Mesangial cell (primary cell): ENCODE data around the gene TNNI2.

DNA sequence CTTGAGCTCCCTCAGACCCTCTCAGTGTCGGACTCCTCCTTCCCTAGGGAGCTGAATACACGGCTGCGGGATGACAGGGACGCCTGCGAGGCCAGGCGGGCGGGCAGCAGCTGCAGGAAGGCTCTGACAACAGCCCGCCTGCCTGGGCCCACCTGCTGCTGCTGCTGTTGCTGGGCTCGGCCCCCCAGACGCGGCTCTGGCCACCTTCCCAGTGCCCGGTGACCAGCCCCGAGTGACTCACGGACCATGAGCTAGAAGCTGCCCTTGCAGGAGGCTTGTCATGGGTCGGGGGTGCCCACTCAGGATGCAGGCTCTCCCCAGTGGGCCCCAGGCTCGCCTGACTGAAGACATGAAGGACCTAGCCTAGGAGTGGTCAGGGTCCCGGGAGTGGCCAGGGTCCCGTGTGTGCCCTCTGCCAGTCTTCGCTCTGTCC, 1.2 kb upstream of the CD151 start:
- RAMPAGE, long total RNA: no peak

- RAMPAGE, long total RNA: no peak
Observed at GRCh38 chr11:844591-845145, 2.0 kb downstream of the TSPAN4 start.

- RAMPAGE, long total RNA: no peak
Observed at GRCh38 chr11:910948-912049, 689 bp upstream of the CHID1 start.

- RAMPAGE, long total RNA: no peak
Observed at GRCh38 chr11:914609-915490, 4.2 kb upstream of the CHID1 start.

GRCh38 chr11:1010668-1011409, 25.7 kb downstream of the MUC6 start:
- RAMPAGE, long total RNA: no peak

DNA sequence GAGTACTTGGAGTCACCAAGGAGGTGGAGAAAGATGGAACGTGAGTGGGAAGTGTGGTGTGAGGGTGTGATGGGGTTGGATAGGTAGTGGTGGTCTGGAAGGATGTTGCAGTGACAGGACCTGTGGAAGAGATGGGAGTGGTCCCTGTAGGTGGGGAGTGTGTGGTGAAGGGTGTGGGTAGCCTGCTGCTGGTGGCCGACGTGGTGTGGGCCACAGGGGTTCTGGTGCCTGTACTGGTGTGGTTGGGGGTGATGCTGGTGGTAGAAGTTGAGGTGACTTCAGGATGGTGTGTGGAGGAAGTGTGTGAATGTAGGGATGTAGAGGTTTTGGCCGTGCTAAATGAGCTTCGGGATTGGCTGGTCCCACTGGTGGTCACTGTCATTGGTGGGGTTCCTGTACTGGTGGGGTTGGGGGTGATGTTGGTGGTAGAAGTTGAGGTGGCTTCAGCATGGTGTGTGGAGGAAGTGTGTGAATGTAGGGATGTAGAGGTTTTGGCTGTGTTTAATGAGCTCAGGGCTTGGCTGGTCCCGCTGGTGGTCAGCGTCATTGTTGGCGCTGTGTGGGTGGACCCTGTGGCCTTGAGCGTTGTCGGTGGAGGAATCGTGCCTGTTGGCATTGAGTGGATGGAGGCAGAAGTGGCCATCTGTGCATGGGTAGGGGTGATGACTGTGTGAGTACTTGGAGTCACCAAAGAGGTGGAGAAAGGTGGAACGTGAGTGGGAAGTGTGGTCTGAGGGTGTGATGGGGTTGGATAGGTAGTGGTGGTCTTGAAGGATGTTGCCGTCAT, 19.1 kb downstream of the MUC6 start:
- RAMPAGE, long total RNA: no peak

- RAMPAGE, long total RNA: no peak
Observed at GRCh38 chr11:1207438-1207951, 15.4 kb upstream of the MUC5B start.

GRCh38 chr11:1304317-1304751, 5.1 kb downstream of the TOLLIP start:
- RAMPAGE, long total RNA: no peak

DNA sequence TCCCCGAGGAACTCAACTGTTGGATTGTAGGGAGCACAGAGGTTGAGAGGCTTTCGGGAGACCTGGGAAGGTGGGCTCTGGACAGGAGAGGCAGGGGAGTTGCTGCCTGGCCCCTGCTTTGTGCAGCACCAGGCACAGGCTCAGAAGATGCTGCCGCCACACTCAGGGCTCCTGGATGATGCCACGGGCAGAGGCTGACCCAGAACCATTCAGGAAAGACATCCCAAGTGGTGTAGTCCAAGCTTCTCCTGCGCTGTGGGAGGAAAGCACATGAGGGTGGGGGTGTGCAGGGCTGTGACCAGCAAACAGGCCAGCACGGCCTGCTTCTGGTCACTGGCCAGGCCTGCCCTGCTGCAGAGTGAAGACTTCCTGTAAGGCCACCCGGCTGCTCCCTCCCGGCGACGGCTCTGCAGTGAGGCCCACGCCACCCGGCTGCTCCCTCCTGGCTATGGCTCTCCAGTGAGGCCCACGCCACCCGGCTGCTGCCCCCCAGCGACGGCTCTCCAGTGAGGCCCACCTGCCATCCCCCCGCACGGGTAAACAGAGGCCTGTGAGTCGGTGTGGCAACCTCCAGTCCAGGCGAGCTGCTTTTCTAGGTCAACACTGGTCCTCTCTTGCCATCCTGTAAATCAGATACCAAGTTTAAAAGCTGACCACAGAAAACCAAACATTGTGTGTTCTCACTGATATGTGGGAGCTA, 31.5 kb upstream of the BRSK2 start:
- RAMPAGE, long total RNA: no peak

DNA sequence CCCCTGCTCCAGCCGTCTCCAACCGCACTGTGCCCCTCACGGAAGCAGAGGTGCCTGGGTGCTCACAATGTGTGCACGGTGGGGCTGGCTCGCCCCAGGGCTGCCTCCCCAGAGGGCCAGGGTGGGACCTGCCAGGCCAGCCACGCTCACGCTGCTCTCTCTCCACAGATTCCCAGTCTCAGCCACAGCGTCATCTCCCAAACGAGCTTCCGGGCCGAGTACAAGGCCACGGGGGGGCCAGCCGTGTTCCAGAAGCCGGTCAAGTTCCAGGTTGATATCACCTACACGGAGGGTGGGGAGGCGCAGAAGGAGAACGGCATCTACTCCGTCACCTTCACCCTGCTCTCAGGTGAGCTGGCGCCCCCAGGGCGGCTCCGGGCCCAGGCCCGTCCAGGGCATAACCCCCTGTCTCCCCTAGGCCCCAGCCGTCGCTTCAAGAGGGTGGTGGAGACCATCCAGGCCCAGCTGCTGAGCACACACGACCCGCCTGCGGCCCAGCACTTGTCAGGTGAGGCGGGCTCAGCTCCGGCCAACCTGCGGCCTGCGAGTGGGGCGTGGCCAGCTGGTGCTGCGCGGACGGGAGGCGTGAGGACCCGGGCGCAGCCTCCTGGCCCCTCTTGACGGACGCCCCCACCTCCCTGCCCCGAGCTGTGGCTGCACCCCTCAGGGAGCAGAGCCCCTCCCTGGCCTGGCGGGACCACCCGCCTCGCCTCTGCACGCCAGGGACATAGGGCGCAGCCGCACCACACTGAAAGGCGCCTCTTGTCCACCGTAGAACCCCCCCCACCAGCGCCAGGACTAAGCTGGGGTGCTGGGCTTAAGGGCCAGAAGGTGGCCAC, 30.2 kb downstream of the MOB2 start:
- RAMPAGE, long total RNA: no peak

DNA sequence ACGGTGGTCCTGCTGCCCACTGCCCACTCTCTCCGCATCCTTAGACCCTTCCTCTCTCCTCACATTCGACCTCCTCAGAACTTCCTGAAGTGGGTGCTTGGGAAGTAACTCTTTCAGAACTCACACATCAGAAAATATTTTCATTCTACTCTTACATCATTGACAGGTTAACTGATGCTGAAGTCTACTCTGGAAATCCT, 25.7 kb upstream of the MOB2 start:
- RAMPAGE, long total RNA: no peak

DNA sequence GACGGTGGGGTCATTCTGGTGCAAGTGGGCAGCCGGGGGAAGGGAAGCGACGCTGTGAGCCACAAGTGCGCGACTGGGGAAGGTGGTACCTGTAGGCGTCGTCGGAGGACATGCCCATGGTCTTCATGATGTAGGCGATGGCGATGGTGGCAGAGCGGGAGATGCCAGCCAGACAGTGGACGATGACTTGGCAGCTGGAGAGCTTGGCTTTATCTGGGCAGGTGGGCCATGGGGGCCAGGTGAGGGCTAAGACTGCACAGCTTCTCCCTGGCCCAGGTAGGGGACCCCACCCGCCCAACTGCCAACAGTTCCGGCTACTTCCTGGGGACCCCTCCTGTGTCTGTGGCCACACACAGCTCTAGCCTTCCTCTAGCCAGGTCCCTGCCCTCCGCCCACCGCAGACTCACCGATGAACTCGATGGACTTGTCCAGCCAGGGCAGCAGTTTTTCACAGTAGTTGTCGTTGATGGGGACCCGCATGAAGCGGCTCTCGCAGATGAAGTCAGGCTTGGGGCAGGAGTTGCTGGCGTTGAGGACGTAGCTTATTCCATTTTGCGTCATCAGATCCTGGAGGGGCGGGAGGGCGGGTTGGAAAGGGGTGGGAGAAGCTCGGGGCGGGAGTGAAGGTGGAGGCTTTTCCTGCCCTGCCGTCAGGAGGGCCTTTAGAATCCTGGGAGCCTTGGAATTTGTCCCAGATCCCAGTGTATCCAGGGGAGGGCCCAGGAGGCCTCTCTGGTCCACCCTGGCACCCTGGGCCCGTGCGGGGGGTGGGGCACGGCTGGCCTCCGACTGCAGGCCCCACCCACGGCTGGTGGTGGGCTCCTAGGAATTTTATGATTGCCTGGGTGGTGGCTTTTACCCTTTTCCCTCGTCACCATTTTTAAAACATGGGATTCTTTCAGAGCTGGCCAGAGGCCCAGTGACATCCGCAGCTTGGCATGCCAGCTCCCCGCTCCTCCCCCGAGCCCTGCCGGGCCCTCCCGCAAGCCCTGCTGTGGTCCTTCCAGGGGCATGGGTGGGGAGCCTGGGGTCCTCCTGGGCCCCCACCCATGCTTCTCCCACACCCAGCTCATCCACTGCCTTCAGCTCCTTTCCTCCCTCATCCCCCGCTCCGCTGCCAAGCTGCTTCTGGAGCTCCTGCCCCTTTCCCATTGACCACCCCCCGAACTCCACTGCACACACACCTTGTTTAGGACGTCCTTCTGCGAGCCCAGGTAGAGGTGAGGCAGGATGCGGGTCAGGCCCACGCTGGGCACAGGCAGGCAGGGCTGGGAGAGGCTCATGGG, 13.9 kb downstream of the DUSP8 start:
- RAMPAGE, long total RNA: no peak

DNA sequence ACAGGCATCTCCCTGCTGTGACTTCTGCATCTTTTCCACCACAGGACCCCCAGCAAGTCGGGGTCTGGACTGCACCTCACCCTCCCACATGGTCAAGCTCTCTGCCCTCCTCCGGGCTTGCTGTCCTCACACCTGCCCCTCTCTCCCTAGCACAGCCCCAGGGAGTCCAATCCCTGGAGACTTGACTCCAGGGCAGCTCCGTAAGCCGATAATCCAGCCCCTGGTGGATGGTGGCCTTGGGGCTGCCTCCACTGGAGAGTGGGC, 5.9 kb downstream of the DUSP8 start:
- RAMPAGE, long total RNA: no peak

GRCh38 chr11:1568426-1569065, 3.5 kb downstream of the DUSP8 start:
- RAMPAGE, long total RNA: no peak

DNA sequence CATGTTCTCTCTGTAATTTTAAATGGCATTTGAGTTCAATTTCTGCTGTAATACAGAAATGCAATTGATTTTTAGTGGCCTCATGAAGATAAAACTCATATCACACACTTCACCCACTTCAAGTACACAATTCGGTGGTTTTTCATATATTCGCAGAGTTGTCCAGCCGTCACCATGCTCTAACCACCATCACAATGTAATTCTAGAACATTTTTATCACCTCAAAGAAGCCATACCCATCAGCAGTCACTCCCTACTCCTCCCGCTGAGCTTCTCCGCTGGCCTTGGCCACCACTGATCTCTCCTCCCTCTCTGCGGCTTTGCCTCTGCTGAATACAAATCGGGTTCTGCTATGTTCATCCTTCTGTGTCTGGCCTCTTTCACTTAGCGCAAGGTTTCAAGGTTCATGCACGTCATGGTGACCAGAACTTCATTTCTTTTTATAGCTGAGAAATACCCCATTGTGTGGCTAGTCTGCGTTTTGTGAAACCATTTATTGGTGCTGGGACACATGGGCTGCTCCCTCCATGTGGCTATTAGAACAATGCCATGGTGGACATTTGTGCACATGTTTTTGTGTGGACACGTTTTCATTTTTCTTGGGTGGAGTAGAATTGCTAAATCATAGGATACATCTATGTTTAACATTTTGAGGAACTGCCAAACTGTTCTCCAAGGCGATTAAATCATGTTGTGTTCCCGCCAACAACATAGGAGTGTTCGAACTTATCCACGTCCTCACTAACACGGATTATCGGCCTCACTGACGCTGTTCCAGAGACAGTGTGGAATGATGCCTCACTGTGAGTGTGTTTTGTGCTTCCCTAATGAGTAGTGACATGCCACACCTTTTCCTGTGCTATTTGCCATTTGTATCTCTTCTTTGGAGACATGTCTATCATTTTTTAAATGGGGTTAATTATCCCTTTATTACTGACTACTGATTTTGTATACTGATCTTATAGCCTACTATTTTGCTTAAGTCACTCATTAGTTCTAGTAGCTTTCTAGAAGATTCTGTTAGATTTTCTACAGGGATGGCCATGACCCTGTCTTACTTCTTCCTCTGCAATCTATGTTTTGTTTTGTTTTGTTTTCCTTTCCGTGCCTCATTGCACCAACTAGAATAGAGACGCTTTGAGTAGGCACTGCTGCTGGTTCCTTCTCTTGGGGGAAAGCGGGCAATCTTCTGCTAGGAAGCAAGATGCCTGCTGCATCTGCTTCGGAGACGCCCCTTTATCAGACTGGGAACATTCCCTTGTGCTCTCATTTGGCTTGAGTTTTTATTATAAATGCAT, 24.1 kb upstream of the KRTAP5-6 start:
- RAMPAGE, long total RNA: no peak

- RAMPAGE, long total RNA: no peak
Observed at GRCh38 chr11:1673715-1674182, 23.2 kb upstream of the KRTAP5-6 start.

DNA sequence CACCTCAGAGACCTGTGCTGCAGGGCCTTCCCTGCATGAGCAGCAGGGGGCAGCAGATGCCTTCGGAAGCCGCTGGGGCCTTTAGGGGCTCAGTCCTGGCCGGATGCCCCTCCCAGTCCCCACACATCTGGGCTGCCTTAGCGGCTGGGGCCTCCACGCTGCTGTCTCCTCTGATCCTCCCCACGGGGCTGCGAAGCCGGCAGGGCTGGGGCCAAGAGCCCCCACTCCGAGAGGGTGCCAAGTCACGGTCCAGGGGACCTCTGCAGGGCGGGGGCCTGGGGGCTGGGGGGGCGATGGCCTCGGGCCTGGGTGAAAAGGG, 971 bp upstream of the TNNI2 start:
- RAMPAGE, long total RNA: no peak

DNA sequence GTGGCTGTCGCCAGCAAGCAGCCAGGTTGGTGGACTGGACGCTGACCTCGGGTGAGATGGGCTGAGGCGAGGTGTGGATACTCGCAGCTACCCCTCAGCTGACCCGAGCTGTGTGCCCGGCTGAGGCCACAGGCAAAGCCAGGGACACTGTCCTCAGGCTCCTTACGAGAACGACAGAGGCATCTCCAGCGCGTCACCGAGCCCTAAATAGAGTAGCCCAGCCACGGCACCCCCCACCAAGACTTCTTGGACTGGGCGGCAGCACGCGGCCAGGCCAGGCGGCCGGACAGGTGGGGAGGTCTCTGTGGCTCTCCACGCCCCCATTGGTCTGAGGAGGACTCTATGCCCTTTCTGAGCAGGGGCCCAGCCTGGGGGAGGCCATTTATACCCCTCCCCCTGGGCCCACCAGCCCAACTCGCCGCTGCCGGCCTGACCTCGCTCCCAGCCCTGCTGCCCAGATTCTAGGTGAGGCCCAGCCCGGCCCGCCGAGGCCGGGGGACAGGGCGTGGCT, at the start of gene TNNI2:
TSS of gene TNNI2 (plus strand) at position 413 of the 511 bp plus-strand sequence.
- RAMPAGE, long total RNA: no peak

- RAMPAGE, long total RNA: no peak
Observed at GRCh38 chr11:1925567-1925816, 6.0 kb downstream of the TNNT3 start.

GRCh38 chr11:2202380-2202962, 30.9 kb upstream of the TH start:
- RAMPAGE, long total RNA: no peak